ENCODE measurements around a stretch of chr1.

DNA sequence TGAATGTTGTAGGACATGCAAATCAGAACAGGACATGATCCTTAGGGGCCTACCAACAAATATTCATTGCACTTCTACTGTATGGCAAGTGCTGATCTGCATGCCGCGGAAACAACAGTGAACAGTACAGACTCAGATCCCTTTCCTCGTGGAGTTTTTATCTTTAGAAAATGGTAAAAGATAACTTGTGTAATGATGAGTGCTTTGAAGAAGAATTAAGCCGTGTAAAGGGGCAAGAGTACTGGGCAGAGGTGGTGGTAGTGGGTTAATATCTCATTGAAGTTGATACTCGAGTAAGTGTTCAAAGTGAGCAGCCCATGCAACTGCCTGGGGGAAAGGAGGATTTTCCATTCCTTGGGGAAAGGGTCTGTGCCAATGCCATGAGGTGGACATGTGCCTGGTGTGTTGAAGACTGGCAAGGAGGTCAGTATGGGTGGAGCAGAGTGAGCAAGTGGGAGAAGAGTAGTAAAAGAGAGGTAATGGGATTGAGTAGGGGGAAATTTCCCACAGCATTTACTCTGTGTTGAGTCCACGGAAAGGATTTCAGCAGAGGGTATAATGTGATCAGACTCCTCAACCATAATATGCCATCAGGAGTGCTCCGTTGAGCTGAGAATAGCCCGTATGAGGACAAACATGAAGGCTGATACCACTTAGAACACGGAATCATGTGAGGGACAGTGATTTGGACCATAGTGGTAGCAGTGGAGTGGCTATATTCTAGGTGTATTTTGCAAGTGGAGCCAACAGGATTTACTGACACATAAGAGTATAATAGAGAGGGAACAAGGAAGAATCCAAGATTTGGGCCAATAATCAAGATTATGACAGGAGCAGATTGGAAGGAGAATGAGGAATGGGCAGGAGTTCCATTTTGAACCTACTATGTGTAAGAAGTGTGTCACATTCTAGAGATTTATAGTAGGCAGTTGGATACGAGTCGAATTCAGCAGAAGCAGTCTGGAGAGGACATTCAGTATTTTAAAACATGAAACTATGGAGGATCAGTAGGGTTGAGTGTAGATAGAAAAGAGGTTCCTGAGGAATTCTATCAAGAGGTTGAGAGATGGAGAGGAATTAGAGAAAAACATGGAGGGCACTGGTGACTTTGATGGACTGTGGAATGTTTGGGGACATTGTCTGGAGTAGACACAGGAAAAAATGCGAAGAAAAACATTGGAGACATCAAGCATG is 22.0 kb downstream of the INKA2 start:
- PRO-cap, result no peak

DNA sequence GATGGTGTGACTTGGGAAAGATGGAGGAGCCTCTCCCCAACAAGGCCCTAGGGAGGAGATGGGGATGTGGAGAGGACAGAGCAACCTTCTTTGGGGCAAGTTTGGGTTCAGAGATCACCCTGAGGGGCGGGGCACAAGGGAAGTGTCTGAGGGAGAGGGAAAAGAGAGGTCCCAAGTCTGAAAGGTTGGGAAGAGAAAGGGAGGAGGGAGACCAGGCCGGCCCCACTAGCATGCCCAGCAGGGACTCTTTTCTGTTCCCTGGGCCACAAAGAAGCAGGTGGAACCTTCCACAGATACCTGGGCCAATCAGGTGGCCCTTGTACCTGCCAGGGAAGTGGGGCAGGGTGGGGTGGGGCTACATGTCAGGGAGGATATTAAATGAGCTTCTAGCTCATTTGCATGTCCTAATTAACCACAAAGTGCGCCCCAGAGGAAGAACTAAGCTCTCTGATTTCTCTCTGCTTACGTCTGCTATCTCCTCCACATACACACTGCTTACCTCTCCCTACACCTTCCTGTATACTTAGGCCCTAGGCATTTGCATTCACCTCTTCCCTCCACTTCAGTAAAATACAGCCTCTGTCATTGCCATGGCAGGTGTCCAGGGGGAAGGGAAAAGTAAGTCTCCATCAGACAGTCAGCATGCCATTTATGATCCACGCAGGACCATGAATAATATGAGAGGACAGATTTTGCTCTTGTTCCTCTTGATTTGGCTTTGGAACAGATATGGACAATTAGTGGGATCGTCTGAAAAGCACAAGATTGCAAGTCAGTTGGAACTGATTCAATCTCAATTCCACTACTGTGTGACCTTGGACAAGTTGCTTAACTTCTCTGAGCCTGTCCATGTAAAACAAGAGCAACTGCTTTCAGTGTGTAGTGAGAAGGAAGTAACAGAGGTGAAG is 15.7 kb downstream of the INKA2 start:
- PRO-cap, result no peak

DNA sequence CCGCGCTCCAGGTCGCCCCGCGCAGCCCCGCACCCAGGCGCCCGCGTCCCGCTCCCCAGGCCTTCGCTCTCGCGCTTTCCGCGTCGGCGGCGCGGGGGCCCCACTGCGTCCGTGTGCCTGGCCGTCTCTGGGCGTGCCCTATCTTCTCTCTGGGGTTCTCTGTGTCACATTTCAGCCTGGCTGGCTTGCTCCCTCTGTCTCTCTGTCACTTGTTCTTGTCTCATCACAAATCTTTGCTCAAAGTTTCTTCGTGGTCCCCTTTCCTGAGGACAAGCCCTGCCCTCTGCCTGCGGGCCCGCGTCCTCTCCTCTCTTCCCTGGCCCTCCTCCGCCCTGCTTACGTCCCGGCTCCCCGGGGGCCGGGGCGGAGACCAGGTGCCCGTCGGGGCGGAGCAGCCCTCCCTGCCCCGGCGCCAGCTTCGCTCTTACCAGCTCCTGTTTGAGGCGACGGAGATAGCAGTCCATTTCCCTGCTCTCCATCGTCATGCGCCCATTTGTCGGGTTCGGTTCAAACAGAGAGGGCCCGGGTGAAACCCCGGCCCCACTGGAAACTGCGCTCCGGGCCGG is 354 bp downstream of the INKA2 start:
- PRO-cap, result bidirectional peak, plus-strand start at position 103 of the sequence, minus-strand start at position 78 of the sequence; bidirectional peak, plus-strand start at position 430 of the sequence, minus-strand start at position 285 of the sequence

DNA sequence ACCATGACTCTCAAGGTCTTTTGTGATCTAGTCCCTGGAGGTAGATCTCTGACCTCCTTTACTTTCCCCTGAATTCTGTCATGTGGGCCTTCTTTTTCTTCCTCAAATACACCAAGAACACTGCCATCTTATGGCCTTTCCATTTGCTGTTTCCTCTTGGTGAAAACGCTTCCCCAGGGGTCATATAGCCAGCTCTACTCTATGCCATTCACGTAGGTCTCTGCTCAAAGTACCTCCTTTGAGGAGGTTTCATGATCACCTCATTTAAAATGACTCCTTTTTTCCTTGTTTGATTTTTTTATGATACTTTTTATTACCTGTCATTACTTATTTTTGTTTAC is 2.7 kb downstream of the DDX20 start:
- PRO-cap, result no peak

- PRO-cap, result no peak
These were observed 45.4 kb downstream of the DDX20 start for GRCh38 chr1:111801012-111801609.

GRCh38 chr1:111904342-111905386 is 84.8 kb downstream of the KCND3 start:
- PRO-cap, result no peak

DNA sequence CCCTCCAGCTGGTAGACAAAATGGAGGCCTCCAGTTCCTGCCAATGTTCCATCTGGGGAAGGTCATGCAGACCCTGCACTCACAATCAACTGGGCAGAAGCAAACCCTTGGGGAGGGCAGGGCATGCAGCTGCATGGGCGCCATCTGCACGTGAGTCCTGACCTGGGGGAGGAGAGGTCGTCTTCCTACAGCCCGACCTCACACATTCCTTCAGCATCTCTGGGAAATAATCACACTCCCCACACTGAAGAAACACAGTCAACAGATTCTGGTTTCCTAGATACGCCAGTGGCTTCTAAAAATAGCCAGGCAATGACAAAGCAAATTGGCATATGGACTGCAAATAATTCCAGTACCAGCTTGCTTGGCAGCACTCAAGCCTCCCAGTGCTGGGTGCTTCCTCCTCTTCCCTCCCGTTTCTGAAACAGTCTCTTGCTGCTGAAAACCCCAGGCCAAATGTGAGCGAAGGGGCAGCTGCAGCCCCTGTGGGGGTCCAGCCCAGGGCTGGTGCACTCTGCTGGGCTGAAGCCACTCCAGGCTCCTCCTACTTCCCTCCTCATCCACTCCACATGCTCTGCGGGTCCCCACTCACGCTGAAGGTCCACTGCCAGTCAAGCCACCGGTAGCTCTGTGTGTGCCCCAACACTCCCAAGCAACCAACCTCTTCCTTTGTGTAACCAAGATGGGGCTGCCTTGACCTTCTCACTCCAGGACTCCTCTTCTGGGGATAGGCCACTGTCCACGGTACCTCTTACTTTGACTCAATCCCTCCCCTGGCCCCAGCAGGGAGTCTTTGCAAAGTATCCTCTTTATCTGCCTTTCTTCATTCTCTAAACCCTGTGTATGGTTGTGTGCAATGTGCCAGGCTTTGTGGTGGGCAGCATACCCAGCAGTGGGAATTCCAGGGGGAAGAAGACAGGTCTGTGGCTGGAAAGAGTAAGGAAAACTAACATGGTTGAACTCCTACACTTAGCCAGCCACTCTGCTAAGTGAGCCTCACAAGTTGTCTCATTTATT is 69.0 kb downstream of the KCND3 start:
- PRO-cap, result no peak

DNA sequence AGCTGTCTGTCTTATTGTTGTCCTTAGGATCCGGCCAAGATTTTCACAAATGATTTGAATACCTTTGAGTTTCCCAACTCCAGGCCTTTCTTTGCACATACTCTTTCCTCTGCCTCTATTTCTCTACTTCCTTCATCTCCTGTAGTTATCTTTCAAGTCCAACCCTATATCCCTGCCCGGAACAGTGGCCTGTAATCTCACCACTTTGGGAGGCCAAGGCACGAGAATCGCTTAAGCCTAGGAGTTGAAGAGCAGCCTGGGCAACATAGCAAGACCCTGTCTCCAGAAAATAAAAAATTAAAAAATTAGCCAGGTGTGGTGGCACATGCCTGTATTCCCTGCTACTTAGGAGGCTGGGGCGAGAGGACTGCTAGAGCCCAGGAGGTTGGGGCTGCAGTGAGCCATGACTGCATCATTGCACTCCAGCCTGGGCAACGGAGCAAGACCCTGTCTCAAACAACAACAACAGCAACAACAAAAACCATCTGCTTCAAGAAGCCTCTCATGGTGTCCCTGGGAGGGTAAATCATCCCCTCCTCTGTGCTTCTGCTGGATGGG is 34.4 kb downstream of the KCND3 start:
- PRO-cap, result no peak

GRCh38 chr1:112333827-112334563 is 62.0 kb upstream of the CTTNBP2NL start:
- PRO-cap, result no peak

DNA sequence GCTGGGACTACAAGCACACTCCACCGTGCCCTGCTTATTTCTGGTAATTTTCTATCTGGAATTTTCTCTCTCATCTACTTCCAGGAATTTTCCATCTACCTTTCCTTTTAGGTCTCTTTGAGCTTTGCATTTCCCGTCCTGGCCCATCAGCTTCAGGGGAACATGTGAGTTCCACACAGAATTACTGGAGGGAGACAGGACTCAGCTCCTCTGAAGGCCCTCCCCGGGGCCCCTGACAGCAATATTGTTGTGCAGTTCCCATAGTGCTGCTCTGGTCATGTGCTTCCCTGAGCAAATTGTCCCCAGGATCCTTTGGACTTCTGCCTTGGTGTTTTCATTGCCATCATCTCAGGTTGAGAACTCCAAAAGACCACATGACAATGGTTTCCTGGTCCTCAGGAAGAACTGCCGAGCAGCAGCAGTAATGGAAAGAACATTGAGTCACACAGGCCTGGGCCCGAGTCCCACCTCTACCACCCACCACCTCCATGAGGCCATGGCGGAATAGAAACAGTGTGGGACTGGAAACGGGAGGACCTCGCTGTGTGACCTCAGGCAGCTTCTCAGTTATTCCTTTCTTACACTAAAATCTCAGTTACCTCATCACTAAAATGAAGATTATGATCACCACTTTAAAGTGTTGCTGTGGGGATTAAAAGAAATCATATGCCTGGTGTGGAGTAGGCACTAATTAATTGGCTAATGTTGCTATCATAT is 6.3 kb upstream of the CTTNBP2NL start:
- PRO-cap, result no peak

GRCh38 chr1:112472017-112472553 is 36.7 kb upstream of the WNT2B start:
- PRO-cap, result no peak

GRCh38 chr1:112520270-112520821 is 11.6 kb downstream of the WNT2B start:
- PRO-cap, result no peak

GRCh38 chr1:112667296-112667793 is 7.1 kb upstream of the MOV10 start:
- PRO-cap, result no peak

DNA sequence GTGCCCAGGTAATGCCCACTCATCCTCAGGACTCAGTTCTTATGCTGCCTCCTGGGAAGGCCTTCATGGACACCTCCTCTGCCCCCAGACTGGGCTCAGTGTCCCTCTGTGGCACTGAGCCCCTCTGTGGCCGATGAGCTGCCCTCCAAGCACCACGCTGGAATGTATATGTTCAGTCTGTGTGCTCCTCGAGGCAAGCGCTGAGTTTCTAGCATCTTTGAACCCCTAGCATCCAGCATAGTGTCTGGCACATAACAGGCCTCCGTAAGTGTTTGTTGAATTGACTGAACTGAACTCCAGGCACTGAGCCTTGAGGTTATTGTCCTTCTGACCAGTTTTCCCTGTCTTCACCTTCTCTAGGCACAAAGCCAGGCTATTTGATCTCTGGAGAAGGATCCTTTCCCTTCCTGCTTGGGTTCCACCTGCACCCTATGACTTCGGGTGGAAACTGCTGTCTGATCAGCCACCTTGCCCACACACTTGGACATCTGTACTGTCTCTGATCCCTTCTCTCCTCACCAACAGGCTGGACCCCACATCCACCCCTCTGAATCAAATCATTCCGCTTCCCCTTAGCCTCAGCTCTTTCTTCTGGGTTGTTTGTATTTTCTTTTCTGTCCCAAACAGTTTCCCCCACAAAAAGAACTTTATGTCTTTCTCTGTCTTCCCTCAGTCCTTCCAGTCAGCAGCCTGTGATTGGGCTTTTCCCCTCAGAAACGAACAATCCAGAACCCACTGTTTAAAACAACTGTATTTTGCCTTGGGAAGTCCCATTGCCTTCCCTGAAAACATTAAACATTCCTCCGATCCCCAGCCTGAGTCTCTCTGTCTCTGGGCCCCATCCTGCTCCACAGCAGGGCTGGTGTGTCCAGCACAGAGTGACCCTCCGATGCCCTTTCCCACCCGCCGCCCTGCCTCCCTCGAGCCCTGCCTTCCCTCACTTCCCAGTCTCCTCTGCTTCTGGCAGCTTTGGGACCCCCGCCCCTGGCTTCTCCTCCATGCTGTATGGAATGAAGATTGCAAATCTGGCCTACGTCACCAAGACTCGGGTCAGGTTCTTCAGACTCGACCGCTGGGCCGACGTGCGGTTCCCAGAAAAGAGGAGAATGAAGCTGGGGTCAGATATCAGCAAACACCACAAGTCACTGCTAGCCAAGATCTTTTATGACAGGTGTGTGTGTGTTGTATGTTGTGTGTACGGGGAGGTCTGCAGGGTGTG is 13.9 kb downstream of the MOV10 start:
- PRO-cap, result no peak

- PRO-cap, result no peak
These were observed 8.4 kb upstream of the SLC16A1 start for GRCh38 chr1:112964419-112964834.

DNA sequence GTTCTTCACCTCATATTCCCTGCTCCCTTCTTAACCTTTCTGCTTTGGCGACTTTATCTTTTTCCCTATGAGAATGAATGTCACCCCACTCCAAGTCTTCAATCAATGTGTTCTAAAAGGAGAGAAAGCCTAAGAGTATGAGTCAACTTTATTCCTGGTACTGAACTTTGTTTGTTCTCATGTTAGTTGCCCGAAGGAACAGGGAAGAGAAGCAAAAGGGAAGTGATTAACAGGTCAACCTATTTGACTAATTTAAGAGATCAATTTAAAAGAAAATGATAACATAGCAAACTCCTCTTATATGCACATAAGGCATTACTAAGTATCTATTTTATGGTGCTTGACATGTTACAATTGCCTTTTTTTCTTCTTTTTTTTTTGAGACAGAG is 40.0 kb upstream of the SLC16A1 start:
- PRO-cap, result no peak

DNA sequence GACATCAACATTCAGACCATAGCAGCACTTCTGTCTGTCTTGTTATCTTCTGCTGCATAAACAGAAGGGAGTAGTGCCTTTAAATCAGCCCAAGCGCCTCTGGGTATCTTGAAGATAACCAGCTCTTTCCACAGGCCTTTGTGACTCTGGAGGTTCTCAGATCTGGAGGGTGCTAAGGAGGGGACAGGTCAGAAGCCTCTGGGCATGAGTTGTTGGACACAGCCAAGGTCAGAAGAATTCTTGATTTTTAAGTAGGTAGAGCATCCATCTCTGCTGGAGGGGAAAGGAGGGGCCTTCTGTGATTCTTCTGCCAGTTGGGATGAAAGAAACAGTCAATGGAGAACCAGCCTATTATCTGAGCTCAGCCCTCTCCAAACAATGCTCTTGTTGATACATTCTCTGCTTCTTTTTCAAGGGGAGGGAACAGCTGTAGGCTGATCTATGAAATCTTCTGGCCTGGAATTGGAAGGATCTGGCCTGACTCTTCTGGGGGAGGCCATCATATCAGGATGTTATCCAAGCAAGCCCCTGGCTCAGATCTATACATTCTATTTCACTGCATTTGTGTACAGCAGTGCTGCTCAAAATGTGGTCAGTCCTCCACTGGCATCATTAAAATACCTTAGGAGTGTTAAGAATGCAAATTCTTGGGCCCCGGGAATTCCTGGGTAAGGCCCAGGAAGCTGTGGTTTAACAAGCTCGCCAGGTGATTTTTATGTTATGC is 31.2 kb upstream of the LRIG2 start:
- PRO-cap, result no peak

GRCh38 chr1:113416435-113416755 is 26.1 kb downstream of the MAGI3 start:
- PRO-cap, result no peak

GRCh38 chr1:113443767-113444271 is 53.5 kb downstream of the MAGI3 start:
- PRO-cap, result no peak

DNA sequence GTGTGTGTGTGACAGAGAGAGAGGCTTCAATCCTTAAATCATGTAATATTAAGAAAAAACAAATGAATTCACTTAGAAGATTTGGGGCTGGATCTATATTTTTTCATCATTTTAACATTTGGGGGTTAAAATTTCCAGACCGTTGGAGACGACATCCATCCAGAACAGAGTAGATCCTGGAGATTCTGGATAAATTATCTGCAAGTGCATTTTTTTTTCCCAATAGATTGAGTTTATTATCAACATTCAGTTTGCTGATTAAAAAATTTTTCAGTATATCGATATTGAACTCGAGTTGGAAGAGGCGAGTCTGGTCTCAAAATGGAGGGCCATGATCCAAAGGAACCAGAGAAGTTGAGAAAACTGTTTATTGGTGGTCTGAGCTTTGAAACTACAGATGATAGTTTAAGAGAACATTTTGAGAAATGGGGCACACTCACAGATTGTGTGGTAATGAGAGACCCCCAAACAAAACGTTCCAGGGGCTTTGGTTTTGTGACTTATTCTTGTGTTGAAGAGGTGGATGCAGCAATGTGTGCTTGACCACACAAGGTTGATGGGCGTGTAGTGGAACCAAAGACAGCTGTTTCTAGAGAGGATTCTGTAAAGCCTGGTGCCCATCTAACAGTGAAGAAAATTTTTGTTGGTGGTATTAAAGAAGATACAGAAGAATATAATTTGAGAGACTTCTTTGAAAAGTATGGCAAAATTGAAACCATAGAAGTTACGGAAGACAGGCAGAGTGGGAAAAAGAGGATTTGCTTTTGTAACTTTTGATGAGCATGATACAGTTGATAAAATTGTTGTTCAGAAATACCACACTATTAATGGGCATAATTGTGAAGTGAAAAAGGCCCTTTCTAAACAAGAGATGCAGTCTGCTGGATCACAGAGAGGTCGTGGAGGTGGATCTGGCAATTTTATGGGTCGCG is 59.3 kb downstream of the MAGI3 start:
- PRO-cap, result no peak

All from sciatic nerve (tissue), 1 donor.